ENCODE data around the gene CCDC191.

- PRO-cap: bidirectional peak, plus-strand start at chr3:112360802, minus-strand start at chr3:112360632
- RAMPAGE, long total RNA, 2 experiments: no peak in any of the 2 experiments
These were observed 27.6 kb downstream of the CD200 start for GRCh38 chr3:112360495-112361015.

DNA sequence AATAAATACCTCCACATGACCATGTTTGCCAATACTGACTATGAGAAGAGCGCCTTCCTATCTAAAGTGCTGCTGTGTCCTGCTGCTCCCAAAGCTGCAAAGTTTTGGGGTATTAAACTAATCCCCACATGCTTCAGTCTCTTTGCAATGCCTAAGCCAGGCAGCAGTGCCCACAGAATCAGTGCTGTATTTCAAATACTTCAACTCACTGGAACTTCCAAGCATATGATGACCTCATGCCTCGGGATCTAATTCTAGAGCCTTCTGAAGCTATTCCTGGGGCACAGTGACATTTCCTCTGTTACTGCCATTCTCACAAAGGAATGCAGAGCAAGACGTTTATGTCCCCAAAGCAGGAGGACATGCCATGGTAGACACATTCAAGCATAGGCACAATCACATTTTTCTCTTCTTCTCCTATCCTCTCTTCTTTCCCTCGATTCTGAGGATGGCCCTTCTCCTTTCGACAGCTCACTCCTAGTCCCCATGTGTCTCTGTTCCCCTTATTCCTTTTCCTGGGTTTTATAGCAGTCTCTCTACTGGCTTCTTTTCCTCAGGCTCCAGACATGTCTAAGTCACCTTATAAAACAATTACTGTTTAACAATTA is 78.5 kb downstream of the CD200 start:
- PRO-cap: no peak
- RAMPAGE, long total RNA, 2 experiments: no peak in any of the 2 experiments

- PRO-cap: no peak
- RAMPAGE, long total RNA, 2 experiments: no peak in any of the 2 experiments
These were observed 39.4 kb downstream of the BTLA start for GRCh38 chr3:112459819-112460322.

DNA sequence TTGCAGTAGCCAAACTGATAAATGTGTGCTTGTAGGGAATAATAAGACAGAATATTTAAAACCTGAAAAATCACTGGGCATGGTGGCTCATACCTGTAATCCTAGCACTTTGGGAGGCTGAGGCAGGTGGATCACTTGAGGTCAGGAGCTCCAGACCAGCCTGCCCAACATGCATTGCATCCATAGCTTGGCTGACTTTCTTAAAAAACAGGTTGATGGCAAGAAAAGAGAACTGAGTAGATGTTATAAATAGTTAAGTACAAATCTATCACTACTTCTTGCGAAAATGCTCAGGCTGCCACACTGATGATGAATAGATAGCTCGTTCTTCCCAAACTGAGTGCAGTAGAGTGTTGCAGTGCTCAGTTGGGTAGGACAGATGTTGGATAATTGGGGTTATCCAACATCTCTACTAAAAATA is 1.4 kb downstream of the BTLA start:
- PRO-cap: no peak
- RAMPAGE, long total RNA, 2 experiments: no peak in any of the 2 experiments

- PRO-cap: no peak
- RAMPAGE, long total RNA, 2 experiments: no peak in any of the 2 experiments
These were observed 13.4 kb downstream of the ATG3 start for GRCh38 chr3:112548330-112548860.

DNA sequence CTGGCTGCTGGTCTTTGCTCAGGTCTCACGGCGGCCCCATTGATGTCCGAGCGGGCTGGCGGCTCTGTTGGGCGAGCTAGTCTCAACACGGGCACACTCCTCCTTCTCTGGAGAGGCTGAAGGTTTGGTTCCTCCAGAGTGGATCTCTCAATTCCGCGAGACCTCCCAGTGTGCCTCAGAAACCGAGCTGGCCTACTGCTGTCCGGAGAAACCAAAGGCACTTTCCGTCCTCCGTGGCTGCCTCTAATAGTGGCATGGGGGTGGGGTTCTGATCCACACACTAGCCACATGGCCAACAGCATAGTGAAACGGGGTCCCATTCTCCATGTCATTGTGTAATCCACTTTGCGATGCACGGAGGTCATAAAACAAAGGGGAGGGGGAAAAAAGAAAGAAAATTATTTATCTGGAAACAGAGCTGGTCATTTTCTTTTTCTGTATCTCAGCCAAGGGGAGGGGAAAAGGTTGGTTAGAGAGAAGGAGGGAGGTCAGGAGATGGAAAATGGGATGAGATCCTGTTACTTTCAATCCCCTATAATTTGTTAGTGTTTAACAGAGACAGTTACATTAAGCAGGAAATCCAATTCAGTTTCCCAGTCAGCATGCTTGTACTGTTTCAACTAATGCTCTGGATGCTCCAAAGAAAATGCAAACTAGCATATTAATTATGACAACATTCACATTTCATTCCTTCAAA is 1.2 kb downstream of the CCDC80 start:
- PRO-cap: no peak
- RAMPAGE, long total RNA, 2 experiments: no peak in any of the 2 experiments

- PRO-cap: no peak
- RAMPAGE, long total RNA, 2 experiments: no peak in any of the 2 experiments
These were observed 11.3 kb downstream of the CD200R1L start for GRCh38 chr3:112835298-112835788.

DNA sequence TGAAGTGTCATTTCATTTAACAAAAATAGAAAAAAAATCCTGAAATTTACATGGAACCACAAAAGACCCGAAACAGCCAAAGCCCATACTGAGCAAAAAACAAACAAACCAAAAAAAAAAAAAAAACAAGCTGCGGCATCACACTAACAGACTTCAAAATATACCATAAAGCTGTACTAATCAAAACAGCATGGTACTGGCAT is 35.2 kb downstream of the CD200R1 start:
- PRO-cap: no peak
- RAMPAGE, long total RNA, 2 experiments: no peak in any of the 2 experiments

GRCh38 chr3:113264437-113264747 is 53.0 kb downstream of the BOC start:
- PRO-cap: no peak
- RAMPAGE, long total RNA, 2 experiments: no peak in any of the 2 experiments

GRCh38 chr3:113285099-113286172 is 74.1 kb downstream of the BOC start:
- PRO-cap: no peak
- RAMPAGE, long total RNA, 2 experiments: no peak in any of the 2 experiments

- PRO-cap: no peak
- RAMPAGE, long total RNA, 2 experiments: no peak in any of the 2 experiments
These were observed 29.6 kb downstream of the SPICE1 start for GRCh38 chr3:113485140-113485923.

GRCh38 chr3:113625774-113626135 is 70.7 kb downstream of the USF3 start:
- PRO-cap: no peak
- RAMPAGE, long total RNA, 2 experiments: no peak in any of the 2 experiments

DNA sequence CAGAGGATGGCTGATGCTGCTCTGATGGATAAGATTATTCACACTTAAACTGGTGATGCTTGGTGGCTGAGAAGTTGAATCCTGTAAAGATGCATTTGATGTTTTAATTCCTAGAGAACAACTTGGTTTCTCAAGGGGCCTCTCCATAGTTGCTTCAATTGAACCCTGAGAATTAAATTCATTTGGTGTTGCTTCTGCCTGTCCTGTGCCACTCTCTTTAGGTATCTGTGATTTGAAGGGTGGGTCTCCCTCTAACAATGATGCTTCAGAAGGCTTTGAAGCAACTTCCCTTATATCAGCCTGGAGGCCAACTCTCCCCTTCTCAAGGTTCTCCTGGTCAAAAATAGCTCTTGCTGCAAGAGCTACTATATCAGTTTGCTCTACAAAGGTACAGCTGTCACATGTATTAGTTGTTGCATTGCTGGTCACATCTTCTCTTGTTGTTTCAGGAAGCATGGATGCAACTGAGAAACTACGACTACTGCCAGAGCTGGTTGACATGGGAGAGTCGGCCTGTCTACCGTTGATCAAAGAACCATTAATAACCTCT is 38.4 kb downstream of the USF3 start:
- PRO-cap: no peak
- RAMPAGE, long total RNA, 2 experiments: no peak in any of the 2 experiments

DNA sequence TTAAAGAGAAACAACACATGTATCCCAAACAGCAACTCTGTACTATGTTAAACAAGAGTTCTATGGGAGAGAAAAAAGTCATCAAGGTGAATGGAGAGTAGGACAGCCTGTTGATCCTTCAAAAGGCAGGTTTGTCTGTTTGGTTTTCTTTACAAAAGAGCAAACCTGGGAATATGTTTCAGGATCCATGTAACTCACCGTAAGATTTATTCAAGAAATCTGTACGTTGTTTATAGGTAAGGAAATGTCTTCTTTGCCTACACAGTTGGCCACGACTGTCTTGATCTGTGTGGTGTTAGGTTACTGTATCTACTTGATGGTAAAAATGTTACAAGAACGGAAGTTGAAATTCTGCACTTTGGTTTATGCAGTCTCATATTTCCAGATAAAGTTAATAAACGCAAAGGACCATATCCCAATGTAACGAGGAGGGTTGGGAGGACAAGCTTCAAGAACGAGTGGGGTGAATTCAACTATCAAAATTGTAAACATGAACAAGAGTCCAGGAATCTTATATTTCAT is 1.1 kb downstream of the USF3 start:
- PRO-cap: no peak
- RAMPAGE, long total RNA, 2 experiments: no peak in any of the 2 experiments

DNA sequence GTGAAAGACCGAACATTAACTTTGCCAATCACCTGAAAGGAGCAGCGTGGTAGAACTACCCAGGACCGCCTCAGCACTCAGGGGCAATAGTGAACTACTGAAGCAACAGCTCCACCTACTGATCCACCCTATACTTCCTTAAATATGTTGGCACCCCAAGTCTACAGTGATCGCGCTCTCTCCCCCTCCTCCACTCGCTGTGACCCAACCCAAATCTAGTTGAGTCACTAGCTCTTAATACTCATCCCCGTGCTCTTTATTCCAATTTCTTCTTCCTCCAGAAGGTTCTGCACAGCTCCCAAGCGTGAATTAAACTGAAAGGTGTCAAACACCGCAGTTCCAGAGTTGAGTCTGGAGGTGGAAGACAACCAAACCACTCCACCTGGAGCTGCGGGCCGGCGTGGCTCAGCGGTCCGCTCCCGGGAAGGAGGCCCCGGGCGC is 829 bp downstream of the NAA50 start:
- PRO-cap: bidirectional peak, plus-strand start at position 264 of the sequence, minus-strand start at position 99 of the sequence
- RAMPAGE, long total RNA, 2 experiments: no peak in any of the 2 experiments

GRCh38 chr3:113746626-113746854 is 295 bp upstream of the ATP6V1A start:
- PRO-cap: no peak
- RAMPAGE, long total RNA, 2 experiments: no peak in any of the 2 experiments

GRCh38 chr3:113948353-113948805 is 566 bp downstream of the ZDHHC23 start:
- PRO-cap: no peak
- RAMPAGE, long total RNA, 2 experiments: no peak in any of the 2 experiments

DNA sequence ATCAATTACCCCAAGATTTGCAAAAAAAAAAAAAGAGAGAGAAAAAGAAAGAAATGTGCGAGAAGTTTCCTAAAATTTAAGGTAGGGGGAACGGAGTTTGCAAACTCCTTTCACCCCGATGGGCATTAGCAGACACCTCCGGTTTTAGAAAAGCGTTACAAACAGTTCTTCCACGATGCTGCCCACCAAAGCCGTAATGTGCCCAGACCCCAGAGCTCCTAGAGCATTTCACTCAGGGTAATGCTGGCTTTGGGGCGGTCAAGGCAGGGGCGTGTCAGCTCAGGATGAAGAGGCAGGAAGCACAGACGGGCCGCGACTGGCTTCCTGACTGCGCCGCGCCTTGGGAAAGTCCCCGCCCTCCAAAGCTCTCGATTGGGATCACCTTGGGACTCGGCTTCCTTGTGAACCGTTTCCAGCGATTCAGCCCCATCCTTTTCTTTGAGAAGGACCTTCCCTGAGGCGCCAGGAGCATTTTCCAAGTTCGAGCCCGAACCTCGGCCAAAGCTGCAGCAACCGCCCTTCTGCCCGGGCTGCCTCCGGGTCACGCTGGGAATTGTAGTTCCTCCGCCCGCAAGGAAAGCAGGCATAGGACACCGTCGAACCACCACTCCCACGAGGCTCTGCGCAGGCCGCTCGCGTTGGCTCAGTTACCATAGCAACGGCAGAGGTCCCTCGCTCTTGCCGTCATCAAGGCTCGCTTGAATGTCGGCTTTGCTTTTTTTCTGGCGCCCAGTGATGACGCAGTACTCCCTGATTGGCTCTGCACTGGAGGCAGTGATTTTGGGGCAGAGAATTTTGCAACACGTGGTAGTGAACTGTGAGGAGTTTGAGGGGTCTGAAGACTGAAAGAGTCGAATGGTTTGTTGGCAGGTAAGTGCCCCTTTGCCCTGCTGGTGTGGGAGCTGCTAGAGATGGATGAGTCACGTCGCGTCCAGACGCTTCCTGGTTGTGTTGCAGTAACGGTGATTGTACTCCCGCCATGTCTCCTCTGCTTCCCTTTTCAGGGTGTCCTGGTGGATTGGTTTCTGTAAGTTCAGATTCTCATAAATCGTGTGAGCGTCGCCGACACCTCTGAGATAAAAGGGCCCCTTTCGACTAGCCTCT is at the start of gene CCDC191:
Gene CCDC191, minus strand, starts transcription at position 532 of the 1,104 bp plus-strand sequence.
- PRO-cap: bidirectional peak, plus-strand start at position 743 of the sequence, minus-strand start at position 523 of the sequence
- RAMPAGE, long total RNA, 2 experiments: start-site peak on the plus strand in 1 of 2 experiments, centred at position 785 of the sequence, 112 reads per replicate; start-site peak on the minus strand in 2 of 2 experiments, centred at positions 511 to 524 of the sequence, 31 reads per replicate

DNA sequence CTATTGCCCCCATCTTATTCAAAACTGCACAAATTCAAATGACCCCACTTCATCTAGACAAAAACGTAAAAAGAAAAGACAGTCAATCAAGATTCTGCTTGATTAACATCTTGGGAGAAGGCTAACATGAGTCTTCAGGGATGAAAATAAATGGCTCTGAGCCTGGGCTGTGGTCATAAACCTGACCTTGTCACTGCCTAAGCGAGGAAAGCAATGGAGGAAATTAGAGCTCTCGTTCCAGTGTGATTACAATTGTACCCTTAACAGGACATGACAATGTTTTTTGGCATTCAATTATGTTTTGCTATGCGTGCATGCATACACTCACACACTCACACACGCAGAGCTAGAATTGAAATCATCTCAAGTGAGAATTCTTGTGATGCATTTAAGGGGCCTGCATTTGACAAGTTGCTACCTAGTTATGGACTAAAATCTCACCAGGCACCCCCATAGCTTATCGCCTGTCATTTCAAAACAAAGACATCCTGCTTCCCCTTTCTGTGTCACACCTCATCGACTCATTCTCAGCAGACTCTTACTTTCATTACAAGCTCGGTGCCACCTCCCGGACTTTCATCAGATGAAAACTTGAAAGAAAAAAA is 24.1 kb downstream of the ZNF80 start:
- PRO-cap: no peak
- RAMPAGE, long total RNA, 2 experiments: no peak in any of the 2 experiments

DNA sequence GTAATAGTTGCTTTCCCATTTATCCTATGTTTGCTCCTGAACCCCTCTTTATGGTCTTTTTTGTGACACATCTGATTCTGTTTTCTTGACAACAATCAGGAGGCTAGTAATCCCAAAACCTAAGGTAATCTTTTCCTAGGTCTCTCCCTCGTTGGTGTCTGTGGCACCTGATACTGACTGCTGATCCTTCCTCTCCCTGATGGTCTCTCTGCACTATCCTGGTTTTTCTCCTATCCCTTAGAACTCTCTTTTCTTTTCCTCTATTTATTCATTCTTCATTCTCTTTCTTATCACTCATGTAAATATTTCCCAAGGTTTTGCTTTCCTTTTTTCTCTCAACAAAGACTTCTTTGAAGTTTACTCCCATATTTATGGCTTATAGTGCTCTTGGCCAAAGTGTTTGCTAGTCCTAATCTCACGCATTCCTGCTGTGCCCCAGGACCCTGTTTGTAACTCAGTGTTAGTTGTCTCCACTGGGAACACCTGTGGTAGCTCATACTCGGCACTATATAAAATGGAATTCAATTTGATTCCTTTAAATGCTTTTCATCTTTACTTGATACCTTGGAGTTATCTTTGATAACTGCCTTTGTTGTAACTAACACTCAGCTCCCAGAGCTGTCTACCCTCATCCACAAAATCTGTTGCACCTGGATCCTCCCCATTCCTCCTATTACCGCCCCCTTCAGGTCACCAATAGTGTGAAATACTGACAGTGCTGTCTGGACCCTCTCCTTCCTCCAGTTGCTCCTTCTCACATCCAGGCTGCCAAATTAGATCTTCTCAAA is 76.7 kb downstream of the TIGIT start:
- PRO-cap: no peak
- RAMPAGE, long total RNA, 2 experiments: no peak in any of the 2 experiments

Measured in right atrium auricular region (tissue), 2 donors.